Non-pigmented ciliary epithelial cell (primary cell): ENCODE measurements around the genes MISFA and SPTY2D1.

- RRBS, result no CpG with 5 or more reads among the region's 8 CpGs
Observed at GRCh38 chr11:18383953-18384909, 10.1 kb upstream of the LDHA start.

DNA sequence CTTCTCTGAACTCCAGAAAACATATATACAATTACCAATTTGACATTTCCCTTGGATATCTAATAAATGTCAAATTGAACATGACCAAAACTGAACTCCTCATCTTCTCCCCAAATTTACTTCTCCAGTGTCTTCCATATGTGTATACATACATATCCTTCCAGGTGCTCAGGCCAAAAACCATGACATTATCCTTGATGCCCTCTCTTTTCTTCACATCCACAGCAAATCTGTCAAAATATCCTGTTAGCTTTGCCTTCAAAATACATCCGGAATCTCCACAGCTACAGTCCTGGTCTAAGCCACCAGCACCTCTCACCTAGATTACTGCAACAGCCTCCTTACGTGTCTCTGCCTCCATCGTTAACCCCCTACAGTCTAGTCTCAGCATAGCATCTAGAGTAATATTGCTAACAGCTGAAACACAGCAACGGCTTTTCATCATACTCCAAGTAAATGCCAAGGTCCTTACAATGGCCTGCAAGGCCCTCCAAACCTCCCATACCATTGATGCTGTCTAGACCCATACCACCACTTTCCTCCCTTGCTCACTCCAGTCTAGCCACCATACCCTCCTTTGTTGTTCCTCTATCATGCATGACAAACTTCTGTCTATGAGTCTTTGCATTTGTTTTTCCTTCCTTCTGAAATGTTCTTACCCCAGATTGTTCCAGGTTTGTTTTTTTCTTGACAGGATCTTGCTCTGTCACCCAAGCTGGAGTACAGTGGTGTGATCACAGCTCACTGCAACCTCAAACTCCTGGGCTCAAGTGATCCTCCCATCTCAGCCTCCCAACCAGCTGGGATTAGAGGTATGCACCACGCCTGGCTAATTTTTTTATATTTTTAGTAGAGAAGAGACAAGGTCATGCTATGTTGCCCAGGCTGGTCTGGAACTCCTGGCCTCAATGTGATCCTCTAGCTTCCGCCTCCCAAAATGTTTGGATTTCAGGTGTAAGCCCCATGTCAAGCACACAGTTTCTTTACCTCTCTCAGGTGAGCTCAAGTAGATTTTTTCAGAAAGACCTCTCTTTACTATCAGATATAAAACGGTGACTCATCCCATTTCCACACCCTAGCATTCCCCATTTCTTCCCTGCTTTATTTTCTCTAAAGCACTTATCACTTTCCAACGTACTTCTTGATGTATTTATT is 4.1 kb downstream of the TSG101 start:
- RRBS, result no CpG with 5 or more reads among the region's 8 CpGs

DNA sequence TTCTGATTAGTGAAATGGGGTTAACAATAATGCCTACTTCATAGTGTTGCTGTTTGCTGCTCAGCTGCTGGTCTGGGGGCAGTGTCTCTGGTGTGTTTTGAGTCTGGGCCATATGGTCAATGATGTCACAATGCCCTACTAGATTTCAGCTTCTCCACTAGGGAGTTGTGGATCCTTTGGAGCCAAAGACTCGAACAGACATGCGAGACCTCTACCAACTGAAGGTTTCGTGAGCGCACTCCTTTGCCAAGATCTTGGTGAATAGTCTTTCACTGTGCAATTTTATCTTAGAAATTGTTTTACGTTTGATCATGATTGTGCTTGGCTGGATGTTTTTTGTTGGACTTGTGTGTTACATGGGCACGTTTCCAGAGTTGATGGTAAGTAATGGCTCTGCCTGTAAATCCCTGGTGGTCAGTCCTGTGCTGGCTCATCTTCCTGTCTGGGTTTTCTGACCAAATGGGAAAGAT is at the start of gene MISFA:
MISFA (plus strand) TSS at position 172 of the 470 bp plus-strand sequence.
- RRBS, result no CpG with 5 or more reads among the region's 6 CpGs

DNA sequence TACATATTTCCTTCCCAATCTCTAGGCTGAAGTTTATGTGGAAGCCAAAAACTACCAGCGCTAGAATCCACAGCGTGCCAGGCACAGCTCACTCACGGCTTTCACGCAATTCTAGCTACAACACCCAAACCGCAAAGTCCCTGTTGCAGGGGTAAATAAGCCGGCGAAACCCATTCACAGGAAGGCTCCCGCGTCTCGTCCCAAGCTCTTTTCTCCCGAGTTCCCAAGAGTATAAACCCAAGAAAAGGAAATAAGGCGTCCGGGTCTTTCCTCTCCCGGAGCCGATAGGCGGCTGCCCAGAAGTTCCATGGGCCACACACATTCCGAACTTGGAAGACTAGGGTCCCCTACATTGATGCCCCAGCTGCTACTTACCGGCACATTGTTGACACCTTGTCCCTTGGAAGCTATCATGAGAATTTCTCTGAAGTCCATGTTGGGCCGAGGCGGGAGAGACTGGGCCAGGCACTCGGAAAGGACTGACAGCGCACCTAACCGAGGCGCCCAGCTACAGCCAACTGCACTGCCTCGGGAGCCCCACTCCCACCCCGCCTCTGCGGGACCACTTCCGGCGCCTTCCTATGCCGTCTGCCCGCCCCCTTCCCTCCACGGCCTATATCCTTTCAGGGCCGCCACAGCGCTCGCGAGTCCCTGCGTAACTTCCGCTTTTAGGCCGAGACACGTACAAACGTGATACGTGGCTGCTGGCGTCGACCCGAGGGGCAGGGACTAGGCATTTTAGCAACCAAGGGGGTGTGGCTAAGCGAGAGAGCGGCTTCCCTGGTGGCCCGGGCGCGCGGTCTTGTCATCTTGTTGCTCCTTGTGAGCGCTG is at the start of gene SPTY2D1:
SPTY2D1 (minus strand) TSS at position 520 of the 832 bp plus-strand sequence.
- RRBS, result under 1% methylated on average over 10 of the region's 52 CpGs

DNA sequence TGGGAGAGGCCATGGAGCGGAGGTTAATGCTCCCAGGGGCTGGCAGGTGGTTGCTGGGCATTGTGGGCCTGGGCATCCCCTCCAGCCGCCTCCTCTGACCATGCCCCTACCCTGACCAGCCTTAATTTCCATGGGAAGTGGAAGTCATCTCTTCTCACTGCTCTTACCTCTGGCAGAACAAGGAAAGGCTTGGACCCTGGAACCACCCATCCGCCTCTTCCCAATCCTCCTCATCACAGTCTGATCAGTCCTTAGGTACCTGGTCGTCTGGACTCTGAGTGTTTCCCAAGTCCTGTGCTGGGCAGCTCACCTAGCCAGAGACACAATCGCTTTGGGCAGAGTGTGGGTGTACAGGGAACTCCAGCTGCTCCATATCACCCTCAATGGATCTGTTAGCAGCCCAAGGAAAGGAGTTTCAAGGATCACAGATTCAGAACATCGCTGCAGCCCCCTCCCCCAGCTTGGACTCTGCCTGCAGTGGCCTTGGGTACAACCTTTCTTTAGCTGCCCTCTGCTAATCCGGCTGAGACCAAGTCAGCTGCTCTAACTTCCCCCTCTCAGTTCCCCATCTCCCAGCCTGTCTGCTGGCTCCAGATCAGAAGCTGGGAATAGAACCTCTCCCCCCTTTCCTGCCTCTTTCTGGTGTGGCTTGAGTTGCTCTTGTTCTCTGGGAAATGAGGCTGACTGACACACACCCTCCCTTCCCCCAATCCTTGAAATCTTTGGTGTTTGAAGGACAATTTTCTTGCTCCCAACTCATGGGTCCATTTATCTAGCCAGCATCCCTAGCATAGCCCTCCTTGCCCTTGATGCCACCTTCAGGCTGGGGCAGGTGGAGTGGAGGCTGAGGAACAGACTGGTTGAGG is 1.2 kb downstream of the TMEM86A start:
- RRBS, result no CpG with 5 or more reads among the region's 7 CpGs

- RRBS, result no CpG with 5 or more reads among the region's 2 CpGs
Observed at GRCh38 chr11:18843787-18844013, 52.1 kb upstream of the PTPN5 start.

DNA sequence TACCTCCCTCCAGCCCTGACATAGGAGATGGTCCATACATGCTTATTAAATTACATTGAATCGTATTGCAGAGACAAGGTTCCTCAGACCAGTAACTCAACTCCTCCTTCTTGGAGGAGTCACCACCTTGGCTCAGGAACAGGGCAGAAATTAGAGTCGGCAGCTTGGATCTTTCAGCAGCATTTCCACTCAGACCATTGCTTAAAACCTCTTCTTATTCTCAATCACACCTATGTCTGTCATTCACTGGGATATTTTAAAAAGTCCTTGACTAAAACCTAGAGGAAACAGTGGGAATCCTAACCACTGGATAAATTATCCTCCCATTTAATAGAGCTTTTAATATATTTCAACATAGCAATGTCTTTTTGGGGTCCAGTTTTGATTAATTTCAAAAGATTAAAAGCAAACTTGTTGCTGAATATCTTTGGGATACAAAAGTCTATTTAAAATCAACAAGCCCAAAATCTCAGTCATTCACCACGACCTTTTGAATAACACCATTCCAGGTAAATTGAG is 835 bp downstream of the CSRP3 start:
- RRBS, result no CpG with 5 or more reads among the region's 3 CpGs

GRCh38 chr11:19277459-19277899 is 36.7 kb upstream of the E2F8 start:
- RRBS, result no CpG with 5 or more reads among the region's 6 CpGs

DNA sequence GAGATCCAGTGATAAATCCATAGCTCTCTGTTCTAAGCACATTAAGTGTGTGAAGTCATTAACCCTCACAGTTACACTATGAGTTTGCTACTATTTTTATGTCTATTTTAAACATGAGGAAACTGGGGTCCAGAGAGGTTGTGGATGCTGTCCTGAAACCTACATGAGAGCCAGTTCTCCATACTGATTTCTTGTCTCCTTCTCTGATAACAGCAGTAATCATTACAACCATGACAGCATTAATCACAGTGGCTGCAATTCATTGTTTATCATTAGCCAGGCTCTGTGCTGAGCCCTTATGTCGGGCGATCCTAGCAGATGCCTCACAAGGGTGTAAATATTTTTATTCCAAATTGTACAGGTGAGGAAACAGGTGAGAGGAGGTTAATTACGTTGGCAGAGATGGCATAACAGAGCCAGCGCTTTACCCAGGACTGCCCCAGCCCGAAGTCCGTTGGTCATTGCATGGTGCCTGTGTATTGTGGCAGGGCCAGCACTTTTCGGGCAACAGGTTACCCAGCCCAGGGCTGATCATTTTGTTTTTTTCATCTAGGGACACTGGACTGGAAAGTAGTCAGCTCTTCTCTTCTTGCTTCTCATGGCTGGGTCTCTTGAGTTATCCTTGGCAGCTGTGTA is 202.3 kb upstream of the NAV2 start:
- RRBS, result no CpG with 5 or more reads among the region's 7 CpGs

GRCh38 chr11:19524015-19524920 is 188.4 kb upstream of the NAV2 start:
- RRBS, result no CpG with 5 or more reads among the region's 9 CpGs

GRCh38 chr11:19564063-19564872 is 148.4 kb upstream of the NAV2 start:
- RRBS, result 30% methylated on average over 7 of the region's 30 CpGs

DNA sequence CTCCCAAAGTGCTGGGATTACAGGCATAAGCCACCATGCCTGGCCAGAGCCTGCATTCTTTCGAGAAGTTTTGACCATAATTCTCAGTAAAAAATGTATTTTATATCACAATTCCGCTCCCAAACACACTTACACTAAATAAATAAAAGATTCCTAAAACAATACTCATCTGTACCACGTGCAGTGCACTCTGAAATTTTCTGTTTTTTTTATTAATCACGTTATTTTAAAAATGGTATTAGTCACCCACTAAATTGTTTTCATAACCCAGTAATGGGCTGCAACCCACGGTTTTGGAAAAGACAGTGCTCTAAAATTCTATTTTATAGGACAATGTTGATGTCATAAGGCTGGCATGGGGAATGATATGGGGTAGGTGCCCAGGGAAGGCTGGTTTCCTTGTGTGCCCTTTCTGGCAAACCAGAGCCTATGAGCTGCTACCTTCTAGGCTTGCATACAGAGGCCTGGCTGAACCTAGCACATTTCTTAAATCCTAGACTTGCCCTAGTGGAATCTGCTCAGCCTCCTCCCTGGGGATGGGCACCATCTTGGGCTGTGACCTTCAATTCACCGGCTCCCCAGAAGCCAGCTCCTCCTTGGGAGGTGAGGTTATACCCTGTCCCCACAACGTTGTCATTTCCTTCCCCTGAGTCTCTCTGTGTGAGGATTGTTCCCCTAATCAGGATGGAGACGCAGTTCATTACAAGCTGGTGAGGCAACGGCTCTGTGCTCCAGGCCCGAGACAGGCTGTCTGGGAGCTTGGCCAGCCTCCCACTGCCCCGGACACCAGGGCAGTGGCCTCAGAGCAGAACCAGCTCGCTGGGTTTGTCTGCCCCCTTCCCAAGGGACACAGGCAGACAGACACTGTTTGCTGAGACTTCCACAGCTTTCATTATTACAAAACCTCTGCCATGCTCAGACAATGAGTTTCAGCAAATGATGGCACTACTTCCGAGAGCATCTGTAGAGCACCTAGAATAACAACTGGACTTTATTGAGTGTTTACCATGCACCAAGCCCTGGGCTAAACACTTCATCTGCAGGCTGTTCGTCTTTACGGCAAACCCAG is 116.5 kb upstream of the NAV2 start:
- RRBS, result no CpG with 5 or more reads among the region's 15 CpGs

GRCh38 chr11:19627755-19628820 is 84.5 kb upstream of the NAV2 start:
- RRBS, result no CpG with 5 or more reads among the region's 15 CpGs

- RRBS, result no CpG with 5 or more reads among the region's 13 CpGs
Observed at GRCh38 chr11:19680117-19680840, 32.4 kb upstream of the NAV2 start.

GRCh38 chr11:19793304-19793721 is 80.7 kb downstream of the NAV2 start:
- RRBS, result no CpG with 5 or more reads among the region's 3 CpGs

DNA sequence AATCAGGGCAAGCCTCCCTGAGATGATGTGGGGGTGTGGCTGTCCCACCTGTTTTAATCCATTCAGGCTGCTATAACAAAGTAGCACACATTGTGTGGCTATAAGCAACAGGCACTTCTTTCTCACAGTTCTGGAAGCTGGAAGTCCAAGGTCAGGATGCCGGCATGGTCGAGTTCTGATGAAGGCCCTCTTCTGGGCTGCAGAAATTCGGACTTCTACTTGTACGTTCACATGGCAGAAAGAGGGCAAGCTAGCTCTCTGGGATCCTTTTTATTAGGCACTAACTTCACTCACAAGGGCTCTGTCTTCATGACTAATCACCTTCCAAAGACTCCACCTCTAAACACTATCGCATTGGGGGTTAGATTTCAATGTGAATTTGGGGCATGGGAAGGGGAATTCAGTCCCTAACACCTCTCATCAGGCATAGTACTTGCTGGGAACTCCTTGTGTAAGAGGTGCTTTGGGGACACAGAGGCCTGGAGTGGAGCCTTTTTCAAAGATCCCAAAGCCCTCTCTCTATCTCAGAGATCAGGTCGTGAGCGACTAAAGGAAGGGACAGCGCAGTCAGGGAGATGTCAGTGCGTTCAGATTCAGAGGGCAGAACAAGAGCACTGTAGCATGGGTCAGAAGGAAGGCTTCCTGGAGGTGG is 158.3 kb downstream of the DBX1 start:
- RRBS, result no CpG with 5 or more reads among the region's 9 CpGs

DNA sequence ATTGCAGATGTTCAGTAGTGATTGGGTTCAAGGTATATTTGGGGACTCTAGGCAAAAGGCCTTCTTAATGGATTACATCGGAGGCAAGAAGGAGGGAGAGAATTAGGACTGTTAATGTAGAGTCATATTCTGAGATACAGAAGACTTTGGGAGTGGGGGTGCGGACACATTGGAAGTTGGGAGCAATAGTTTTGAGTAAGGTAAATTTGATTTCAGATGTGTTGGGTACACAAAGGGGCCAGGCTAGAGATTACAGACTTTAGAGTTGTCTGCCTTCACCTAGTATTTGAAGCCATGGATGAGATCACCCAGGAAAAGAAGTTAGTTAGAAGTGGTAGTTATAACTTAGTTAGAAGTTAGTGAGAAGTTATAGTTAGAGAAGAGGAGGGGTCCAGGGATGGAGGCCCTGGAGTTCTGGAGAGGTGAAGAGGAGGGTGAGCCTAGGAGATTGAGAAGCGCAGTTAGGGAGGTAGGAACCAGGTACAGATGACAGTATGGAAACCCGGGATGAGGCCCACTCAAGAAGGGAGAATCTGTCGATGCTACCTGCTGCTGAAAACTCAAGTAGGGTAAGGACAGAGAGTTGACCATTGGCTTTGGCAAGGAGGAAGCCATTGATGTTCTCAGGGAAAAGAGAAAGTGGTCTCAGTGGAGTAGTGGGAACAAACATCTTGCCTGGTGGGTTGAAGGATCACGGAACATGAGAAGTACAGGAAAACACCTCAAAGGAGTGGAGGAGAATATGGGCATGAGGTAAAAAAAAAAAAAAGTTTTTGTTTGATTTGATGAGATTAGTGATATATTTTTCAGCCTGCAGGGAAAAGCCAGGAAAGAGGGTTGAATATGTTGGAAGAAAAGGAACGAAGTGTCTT is 140.8 kb downstream of the DBX1 start:
- RRBS, result no CpG with 5 or more reads among the region's 7 CpGs

GRCh38 chr11:20022668-20023475 is 137.4 kb downstream of the DBX1 start:
- RRBS, result no CpG with 5 or more reads among the region's 13 CpGs

- RRBS, result no CpG with 5 or more reads among the region's 16 CpGs
Observed at GRCh38 chr11:20035618-20036683, 124.3 kb downstream of the DBX1 start.